K562 (cell line): ENCODE measurements around a stretch of chr6.

DNA sequence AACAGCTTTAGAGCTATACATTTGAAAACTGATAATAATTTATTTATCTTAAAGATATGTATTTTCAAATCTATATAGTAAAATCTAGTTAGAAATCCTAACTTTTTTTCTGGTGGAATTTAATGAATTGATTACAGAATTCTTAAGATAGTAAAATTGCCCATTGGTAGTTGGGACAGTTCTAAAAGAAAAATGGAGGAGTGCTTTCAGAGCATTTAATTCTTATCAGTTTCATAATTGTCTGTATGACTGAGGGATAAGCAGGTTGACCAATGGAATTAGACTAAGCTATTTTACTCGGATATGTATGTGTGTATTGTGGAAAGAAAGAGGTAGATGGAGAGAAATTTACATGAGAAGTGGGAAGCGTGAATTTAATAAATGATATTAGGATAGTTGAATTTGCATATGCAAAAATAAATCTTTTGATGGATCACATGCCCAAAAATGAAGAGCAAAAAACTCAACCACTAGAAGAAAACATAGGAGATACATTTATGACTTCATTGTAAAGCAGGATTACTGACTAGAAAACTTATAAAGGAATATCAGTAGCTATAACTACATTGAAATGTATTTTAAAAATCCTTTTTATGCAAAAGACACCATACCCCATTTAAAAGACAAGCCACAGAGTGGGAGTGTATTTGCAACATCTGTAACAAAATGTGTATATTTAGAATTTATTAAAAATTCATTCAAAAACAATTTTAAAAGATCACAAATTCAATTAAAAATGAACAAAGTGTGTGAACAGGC lies 100.0 kb downstream of the QKI start:
- RAMPAGE, long total RNA: no peak
- RRBS: no CpG with 5 or more reads among the region's 2 CpGs
PRO-cap:
- standard: no peak
- CoPRO, capped RNA only, 2 experiments: no peak in any of the 2 experiments
- CoPRO, capped and uncapped RNA, 2 experiments: no peak in any of the 2 experiments
- CoPRO, uncapped RNA only, 2 experiments: peak in 1 of 2 experiments; most common plus-strand start position 419 of the sequence (in 1)
CAGE:
- cytosol, long polyA plus RNA: no peak
- long polyA plus RNA: no peak
- nucleolus, long total RNA: no peak
- nucleus, long polyA plus RNA: no peak

DNA sequence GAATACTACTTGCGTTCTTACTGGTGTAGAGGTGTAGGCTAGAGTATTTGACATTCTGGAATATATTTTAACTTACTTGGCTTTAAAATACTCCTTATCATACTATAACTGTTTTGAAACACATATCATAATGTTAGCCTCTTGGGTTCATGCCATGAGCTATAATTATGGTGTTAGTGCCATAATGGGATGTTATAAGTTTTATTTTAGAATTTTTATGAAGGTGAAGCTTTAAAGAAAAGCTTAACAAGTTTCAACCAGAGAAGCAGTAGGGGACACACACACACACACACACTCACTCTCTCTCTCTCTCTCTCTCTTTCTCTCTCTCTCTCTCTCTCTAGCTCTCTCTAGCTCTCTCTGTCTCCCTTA lies 102.2 kb downstream of the QKI start:
- RAMPAGE, long total RNA: no peak
- RRBS: no CpG with 5 or more reads among the region's 1 CpG
PRO-cap:
- standard: no peak
- CoPRO, capped RNA only, 2 experiments: no peak in any of the 2 experiments
- CoPRO, capped and uncapped RNA, 2 experiments: no peak in any of the 2 experiments
- CoPRO, uncapped RNA only, 2 experiments: no peak in any of the 2 experiments
CAGE:
- cytosol, long polyA plus RNA: no peak
- long polyA plus RNA: no peak
- nucleolus, long total RNA: no peak
- nucleus, long polyA plus RNA: no peak

DNA sequence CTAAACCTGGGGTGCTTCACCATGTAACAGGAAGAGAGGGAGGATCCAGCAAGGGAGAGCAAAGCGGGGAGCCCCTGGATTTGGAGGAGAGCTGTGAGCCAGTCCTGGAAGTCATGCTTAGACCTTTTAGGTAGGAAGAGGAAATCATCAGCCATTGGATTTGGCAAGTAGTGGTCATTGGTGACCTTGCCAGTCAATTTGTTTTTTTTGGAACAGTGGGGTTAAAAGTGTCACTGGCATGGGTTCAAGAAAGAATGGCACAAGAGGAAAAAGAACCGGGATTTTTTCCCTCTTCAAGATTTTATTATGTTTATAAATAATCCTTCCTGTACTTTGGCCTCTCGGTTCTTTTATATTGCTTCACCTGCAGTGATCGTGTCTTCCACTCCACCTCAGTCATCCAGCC lies 124.6 kb downstream of the QKI start:
- RAMPAGE, long total RNA: no peak
- RRBS: no CpG with 5 or more reads among the region's 4 CpGs
PRO-cap:
- standard: no peak
- CoPRO, capped RNA only, 2 experiments: no peak in any of the 2 experiments
- CoPRO, capped and uncapped RNA, 2 experiments: no peak in any of the 2 experiments
- CoPRO, uncapped RNA only, 2 experiments: no peak in any of the 2 experiments
CAGE:
- cytosol, long polyA plus RNA: no peak
- long polyA plus RNA: no peak
- nucleolus, long total RNA: no peak
- nucleus, long polyA plus RNA: no peak

DNA sequence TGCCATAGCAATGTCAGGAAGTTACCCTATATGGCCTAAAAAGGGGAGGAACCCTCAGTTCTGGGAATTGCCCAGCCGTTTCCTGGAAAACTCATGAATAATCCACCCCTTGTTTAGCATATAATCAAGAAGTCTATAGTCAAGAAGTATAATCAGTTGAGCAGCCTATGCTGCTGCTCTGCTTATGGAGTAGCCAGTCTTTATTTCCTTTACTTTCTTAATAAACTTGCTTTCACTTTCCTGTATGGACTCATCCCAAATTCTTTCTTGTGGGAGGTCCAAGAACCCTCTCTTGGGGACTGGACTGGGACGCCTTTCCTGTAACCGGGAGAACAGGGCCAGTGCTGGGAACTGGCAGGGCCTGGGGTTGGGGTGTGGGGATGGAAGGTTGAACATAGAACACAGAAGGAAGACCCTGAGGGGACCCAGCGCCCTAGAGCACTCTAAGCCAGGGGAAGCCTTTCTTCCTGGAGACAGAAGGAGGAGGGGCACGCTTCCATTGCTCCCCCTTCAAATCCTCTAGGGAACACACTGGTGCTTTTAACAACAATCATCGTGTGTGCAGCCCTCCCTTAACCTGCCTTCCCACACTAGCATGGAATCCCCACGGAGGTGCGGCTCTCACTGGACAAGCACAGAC lies 526.8 kb downstream of the QKI start:
- RAMPAGE, long total RNA: no peak
- RRBS: no CpG with 5 or more reads among the region's 8 CpGs
PRO-cap:
- standard: no peak
- CoPRO, capped RNA only, 2 experiments: no peak in any of the 2 experiments
- CoPRO, capped and uncapped RNA, 2 experiments: no peak in any of the 2 experiments
- CoPRO, uncapped RNA only, 2 experiments: no peak in any of the 2 experiments
CAGE:
- cytosol, long polyA plus RNA: no peak
- long polyA plus RNA: no peak
- nucleolus, long total RNA: no peak
- nucleus, long polyA plus RNA: no peak

DNA sequence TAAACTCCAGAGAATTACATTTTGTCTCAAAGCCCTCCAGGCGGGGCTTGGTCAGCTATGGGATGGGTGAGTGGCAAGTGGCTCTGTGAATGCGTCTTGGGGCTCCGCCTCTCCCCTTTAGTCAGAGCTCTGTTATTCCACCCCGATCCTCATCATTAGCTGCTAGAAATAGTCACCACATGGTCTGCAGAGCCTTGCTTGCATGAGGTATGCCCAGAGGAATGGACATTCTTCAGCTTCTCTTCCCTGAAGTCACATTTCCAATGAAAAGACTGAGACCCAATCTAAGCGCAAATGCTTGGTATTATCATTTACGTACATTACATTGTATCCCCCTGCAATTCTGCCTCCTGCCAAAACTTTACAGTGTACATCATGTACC lies 540.7 kb downstream of the QKI start:
- RAMPAGE, long total RNA: no peak
- RRBS: no CpG with 5 or more reads among the region's 6 CpGs
PRO-cap:
- standard: no peak
- CoPRO, capped RNA only, 2 experiments: no peak in any of the 2 experiments
- CoPRO, capped and uncapped RNA, 2 experiments: no peak in any of the 2 experiments
- CoPRO, uncapped RNA only, 2 experiments: no peak in any of the 2 experiments
CAGE:
- cytosol, long polyA plus RNA: no peak
- long polyA plus RNA: no peak
- nucleolus, long total RNA: no peak
- nucleus, long polyA plus RNA: no peak

DNA sequence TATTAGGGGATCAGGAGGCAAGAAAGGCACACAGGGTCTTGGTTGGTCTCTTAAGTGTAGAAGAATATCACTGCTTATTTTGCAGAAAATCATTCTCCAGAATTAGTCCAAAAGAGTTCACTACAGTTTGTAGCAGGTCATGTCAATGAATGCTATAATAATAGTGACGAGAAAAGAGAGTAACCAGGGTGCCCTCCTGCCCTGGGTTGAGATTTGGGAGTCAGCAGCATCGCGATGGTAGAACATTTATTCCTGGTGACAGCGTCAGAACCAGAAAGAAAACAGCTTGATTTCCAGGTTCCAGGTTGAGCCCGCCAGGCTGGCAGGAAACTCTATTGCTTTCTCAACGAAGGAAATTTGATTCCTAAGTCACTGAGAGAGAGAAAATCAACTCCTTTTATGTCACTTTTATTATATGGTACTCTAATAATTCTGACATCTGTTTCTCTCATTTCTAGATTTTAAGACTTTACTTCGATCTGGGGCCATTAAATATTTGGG lies 550.3 kb downstream of the QKI start:
- RAMPAGE, long total RNA: no peak
- RRBS: no CpG with 5 or more reads among the region's 7 CpGs
PRO-cap:
- standard: no peak
- CoPRO, capped RNA only, 2 experiments: no peak in any of the 2 experiments
- CoPRO, capped and uncapped RNA, 2 experiments: no peak in any of the 2 experiments
- CoPRO, uncapped RNA only, 2 experiments: no peak in any of the 2 experiments
CAGE:
- cytosol, long polyA plus RNA: no peak
- long polyA plus RNA: no peak
- nucleolus, long total RNA: no peak
- nucleus, long polyA plus RNA: no peak

GRCh38 chr6:163965315-163965840 lies 550.9 kb downstream of the QKI start:
- RAMPAGE, long total RNA: no peak
- RRBS: no CpG with 5 or more reads among the region's 6 CpGs
PRO-cap:
- standard: no peak
- CoPRO, capped RNA only, 2 experiments: no peak in any of the 2 experiments
- CoPRO, capped and uncapped RNA, 2 experiments: no peak in any of the 2 experiments
- CoPRO, uncapped RNA only, 2 experiments: no peak in any of the 2 experiments
CAGE:
- cytosol, long polyA plus RNA: no peak
- long polyA plus RNA: no peak
- nucleolus, long total RNA: no peak
- nucleus, long polyA plus RNA: no peak

DNA sequence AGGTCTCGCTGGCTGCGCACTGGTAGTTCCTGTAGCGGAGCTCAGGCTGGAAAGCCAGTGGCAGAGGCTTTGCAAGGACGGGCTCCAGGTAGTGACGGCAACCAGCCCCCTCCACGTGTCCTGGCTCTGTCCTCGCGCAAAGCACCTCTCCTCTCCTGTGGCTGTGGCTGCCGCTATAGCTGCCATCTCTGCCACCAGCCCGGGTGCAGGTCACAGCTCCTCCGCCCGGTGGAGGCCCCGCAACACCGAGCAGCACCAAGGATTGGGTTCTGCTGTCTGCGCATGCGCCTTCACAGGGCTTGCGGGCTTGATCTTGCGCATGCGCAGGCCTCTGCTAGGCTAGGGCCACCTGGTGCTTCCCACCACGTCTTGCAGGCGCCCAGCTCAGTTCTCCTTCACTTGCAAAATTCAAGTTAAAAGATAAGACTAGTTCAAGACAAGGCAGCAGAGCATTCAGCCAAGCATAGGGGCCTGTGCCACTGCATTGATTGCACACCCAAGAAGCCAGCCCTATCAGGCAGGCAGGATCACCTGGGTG lies 625.5 kb downstream of the QKI start:
- RAMPAGE, long total RNA: no peak
- RRBS: no CpG with 5 or more reads among the region's 21 CpGs
PRO-cap:
- standard: unidirectional peak, minus-strand start at position 278 of the sequence
- CoPRO, capped RNA only, 2 experiments: no peak in any of the 2 experiments
- CoPRO, capped and uncapped RNA, 2 experiments: no peak in any of the 2 experiments
- CoPRO, uncapped RNA only, 2 experiments: no peak in any of the 2 experiments
CAGE:
- cytosol, long polyA plus RNA: no peak
- long polyA plus RNA: no peak
- nucleolus, long total RNA: no peak
- nucleus, long polyA plus RNA: no peak

- RAMPAGE, long total RNA: no peak
- RRBS: no CpG with 5 or more reads among the region's 7 CpGs
PRO-cap:
- standard: unidirectional peak, plus-strand start at chr6:164108292
- CoPRO, capped RNA only, 2 experiments: no peak in any of the 2 experiments
- CoPRO, capped and uncapped RNA, 2 experiments: no peak in any of the 2 experiments
- CoPRO, uncapped RNA only, 2 experiments: no peak in any of the 2 experiments
CAGE:
- cytosol, long polyA plus RNA: no peak
- long polyA plus RNA: no peak
- nucleolus, long total RNA: no peak
- nucleus, long polyA plus RNA: no peak
Measured at GRCh38 chr6:164108103-164108612, 693.6 kb downstream of the QKI start.

- RAMPAGE, long total RNA: no peak
- RRBS: no CpG with 5 or more reads among the region's 9 CpGs
PRO-cap:
- standard: no peak
- CoPRO, capped RNA only, 2 experiments: no peak in any of the 2 experiments
- CoPRO, capped and uncapped RNA, 2 experiments: no peak in any of the 2 experiments
- CoPRO, uncapped RNA only, 2 experiments: no peak in any of the 2 experiments
CAGE:
- cytosol, long polyA plus RNA: no peak
- long polyA plus RNA: no peak
- nucleolus, long total RNA: no peak
- nucleus, long polyA plus RNA: no peak
Measured at GRCh38 chr6:164109686-164110280, 695.3 kb downstream of the QKI start.

DNA sequence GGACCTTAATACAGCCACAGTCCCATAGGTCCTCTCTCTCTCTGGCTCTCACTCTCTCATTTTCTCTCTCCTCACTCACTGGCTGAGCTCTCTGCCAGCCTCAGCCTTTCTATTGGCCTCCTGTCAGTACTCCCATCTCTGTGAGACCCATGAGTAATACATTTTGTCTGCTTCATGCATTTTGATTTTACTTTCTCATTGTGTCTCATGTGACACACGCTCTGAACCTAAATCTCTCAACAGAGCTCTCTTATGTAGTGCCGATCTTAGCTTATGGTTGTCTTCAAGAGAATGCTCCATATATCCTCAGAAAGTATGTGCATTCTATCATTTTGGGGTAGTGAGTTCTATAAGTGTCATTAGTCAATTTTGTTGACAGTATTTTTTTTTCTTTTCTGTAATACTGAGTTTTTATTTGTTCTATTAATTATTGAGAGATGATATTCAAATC lies 907.4 kb downstream of the C6orf118 start:
- RAMPAGE, long total RNA: no peak
- RRBS: no CpG with 5 or more reads among the region's 2 CpGs
PRO-cap:
- standard: no peak
- CoPRO, capped RNA only, 2 experiments: no peak in any of the 2 experiments
- CoPRO, capped and uncapped RNA, 2 experiments: no peak in any of the 2 experiments
- CoPRO, uncapped RNA only, 2 experiments: no peak in any of the 2 experiments
CAGE:
- cytosol, long polyA plus RNA: no peak
- long polyA plus RNA: no peak
- nucleolus, long total RNA: no peak
- nucleus, long polyA plus RNA: no peak

DNA sequence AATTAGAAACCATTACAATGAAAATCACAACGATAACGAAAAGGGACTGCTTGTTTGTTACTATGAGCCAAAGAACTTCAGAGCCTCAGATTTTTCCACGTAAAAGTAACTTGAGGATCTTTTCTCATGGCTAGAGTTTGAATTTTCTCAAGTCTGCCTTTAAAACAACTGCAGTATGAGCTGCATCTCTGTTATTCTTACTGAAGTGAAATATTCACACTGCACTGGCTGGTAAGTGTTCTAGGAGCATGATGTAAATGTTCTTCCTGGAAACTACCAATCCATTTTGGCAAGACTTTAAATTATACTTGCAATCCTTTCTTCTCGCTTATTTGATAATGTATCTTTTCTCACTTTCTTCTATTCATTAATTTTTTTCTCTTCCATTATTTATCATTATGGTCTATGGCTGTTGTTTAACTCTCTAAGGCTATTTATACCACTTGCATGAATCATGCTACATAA lies 801.4 kb downstream of the C6orf118 start:
- RAMPAGE, long total RNA: no peak
- RRBS: no CpG with 5 or more reads among the region's 4 CpGs
PRO-cap:
- standard: no peak
- CoPRO, capped RNA only, 2 experiments: no peak in any of the 2 experiments
- CoPRO, capped and uncapped RNA, 2 experiments: no peak in any of the 2 experiments
- CoPRO, uncapped RNA only, 2 experiments: no peak in any of the 2 experiments
CAGE:
- cytosol, long polyA plus RNA: no peak
- long polyA plus RNA: no peak
- nucleolus, long total RNA: no peak
- nucleus, long polyA plus RNA: no peak

DNA sequence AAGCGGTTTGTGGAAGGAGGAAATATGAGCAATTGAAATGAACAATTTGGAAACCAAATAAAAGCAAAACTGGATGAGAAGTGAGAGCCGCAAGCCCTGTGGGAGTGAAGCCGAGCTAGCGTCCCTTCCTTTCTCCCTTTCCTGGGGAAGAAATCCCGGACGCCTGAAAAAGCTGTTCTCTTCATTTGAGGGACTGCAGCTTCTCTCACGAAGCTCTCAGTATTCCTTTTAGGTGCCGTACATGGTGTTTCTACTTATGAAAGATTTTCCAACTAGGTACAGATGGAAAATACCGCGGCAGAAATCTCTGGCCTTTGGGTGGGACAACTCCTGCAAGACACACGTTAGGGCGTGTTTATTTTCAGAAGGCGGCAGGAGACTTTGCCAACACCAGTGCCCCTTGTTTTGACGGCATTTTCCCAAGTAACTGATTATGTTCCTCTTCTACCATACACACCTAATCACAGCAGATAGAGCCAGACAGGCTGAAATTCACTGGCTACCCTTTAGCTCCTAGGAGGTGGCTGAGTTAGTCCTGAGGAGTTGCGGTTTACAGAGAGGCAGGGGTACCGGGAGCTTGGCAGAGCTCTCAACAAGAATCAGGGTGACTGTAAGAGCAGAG lies 183.7 kb upstream of the PDE10A start:
- RAMPAGE, long total RNA: no peak
- RRBS: no CpG with 5 or more reads among the region's 16 CpGs
PRO-cap:
- standard: no peak
- CoPRO, capped RNA only, 2 experiments: no peak in any of the 2 experiments
- CoPRO, capped and uncapped RNA, 2 experiments: no peak in any of the 2 experiments
- CoPRO, uncapped RNA only, 2 experiments: no peak in any of the 2 experiments
CAGE:
- cytosol, long polyA plus RNA: no peak
- long polyA plus RNA: no peak
- nucleolus, long total RNA: no peak
- nucleus, long polyA plus RNA: no peak

- RAMPAGE, long total RNA: no peak
- RRBS: no CpG with 5 or more reads among the region's 7 CpGs
PRO-cap:
- standard: no peak
- CoPRO, capped RNA only, 2 experiments: no peak in any of the 2 experiments
- CoPRO, capped and uncapped RNA, 2 experiments: no peak in any of the 2 experiments
- CoPRO, uncapped RNA only, 2 experiments: no peak in any of the 2 experiments
CAGE:
- cytosol, long polyA plus RNA: no peak
- long polyA plus RNA: no peak
- nucleolus, long total RNA: no peak
- nucleus, long polyA plus RNA: no peak
Measured at GRCh38 chr6:166305826-166306209, 2.4 kb downstream of the PRR18 start.

GRCh38 chr6:166307615-166308259 lies 455 bp downstream of the PRR18 start:
- RAMPAGE, long total RNA: no peak
- RRBS: 74% methylated on average over 29 of the region's 75 CpGs
PRO-cap:
- standard: no peak
- CoPRO, capped RNA only, 2 experiments: no peak in any of the 2 experiments
- CoPRO, capped and uncapped RNA, 2 experiments: no peak in any of the 2 experiments
- CoPRO, uncapped RNA only, 2 experiments: no peak in any of the 2 experiments
CAGE:
- cytosol, long polyA plus RNA: no peak
- long polyA plus RNA: no peak
- nucleolus, long total RNA: no peak
- nucleus, long polyA plus RNA: no peak

GRCh38 chr6:166387814-166388488 lies 5.2 kb upstream of the MPC1 start:
- RAMPAGE, long total RNA: no peak
- RRBS: no CpG with 5 or more reads among the region's 4 CpGs
PRO-cap:
- standard: no peak
- CoPRO, capped RNA only, 2 experiments: no peak in any of the 2 experiments
- CoPRO, capped and uncapped RNA, 2 experiments: no peak in any of the 2 experiments
- CoPRO, uncapped RNA only, 2 experiments: no peak in any of the 2 experiments
CAGE:
- cytosol, long polyA plus RNA: no peak
- long polyA plus RNA: no peak
- nucleolus, long total RNA: no peak
- nucleus, long polyA plus RNA: no peak

DNA sequence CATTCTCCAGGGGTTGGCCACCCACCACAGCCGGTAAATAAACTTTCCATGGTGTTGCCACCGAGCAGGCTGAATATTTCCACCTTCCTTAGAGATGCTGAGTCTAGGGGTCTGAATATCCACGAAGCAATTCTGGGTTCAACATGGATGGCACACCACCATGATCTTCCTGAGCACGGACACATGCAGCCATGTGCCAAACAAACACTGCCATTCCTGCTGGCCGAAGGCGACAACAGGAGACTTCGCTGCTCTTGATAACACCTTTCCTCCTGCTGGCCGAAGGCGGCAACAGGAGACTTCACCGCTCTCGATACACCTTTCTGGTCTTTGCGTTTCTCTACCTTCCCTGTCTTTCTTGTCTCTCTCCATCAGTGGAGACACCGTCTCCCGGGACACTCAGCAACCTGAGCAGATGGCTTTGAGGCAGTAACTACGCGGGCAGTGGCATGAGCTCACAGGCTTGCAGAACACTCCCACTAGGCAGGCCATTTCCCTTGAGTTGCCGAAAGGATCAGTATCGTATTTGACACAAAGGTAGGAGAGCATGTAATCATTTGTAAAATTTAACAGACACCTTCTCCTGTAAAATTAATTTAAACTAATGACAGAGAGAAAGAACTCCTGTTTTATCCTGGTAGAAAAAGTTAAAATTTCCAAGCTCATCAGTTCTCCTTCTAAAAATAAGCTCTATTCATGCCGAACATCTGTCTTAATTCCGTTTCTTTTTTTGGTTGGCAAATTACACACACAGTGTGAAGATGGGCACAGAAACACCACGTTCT lies 55.0 kb upstream of the MPC1 start:
- RAMPAGE, long total RNA: no peak
- RRBS: no CpG with 5 or more reads among the region's 21 CpGs
PRO-cap:
- standard: no peak
- CoPRO, capped RNA only, 2 experiments: no peak in any of the 2 experiments
- CoPRO, capped and uncapped RNA, 2 experiments: no peak in any of the 2 experiments
- CoPRO, uncapped RNA only, 2 experiments: no peak in any of the 2 experiments
CAGE:
- cytosol, long polyA plus RNA: no peak
- long polyA plus RNA: no peak
- nucleolus, long total RNA: no peak
- nucleus, long polyA plus RNA: no peak

DNA sequence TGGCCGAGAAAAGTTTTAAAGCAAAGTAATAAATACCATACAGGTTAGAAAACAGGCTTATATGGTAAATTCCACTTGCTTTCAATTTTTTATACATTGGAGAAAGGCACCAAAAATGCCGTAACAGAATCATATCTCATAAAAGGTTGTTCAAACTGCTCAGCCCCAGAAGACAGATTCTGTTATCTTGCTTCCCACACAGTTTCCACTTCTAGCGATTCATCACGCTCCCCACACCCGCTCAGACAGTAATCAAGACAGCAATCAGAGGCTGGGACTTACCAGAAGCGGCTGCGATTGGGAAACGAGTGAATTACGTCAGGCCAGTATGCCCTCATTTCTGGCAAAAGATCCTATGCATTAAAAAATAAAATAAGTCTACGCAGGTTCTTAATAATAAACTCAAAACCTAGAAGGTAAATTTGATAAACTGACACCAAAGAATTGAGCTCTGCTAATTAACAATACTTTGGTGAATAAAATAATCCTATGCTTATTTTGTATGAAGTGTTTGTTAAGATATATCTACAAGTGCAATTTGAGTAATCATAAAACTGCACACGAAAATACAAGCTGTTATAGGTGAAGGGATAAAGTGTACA lies 13.5 kb downstream of the RNASET2 start:
- RAMPAGE, long total RNA: no peak
- RRBS: no CpG with 5 or more reads among the region's 11 CpGs
PRO-cap:
- standard: no peak
- CoPRO, capped RNA only, 2 experiments: no peak in any of the 2 experiments
- CoPRO, capped and uncapped RNA, 2 experiments: no peak in any of the 2 experiments
- CoPRO, uncapped RNA only, 2 experiments: no peak in any of the 2 experiments
CAGE:
- cytosol, long polyA plus RNA: no peak
- long polyA plus RNA: no peak
- nucleolus, long total RNA: no peak
- nucleus, long polyA plus RNA: no peak

- RAMPAGE, long total RNA: no peak
- RRBS: no CpG with 5 or more reads among the region's 48 CpGs
PRO-cap:
- standard: no peak
- CoPRO, capped RNA only, 2 experiments: no peak in any of the 2 experiments
- CoPRO, capped and uncapped RNA, 2 experiments: no peak in any of the 2 experiments
- CoPRO, uncapped RNA only, 2 experiments: no peak in any of the 2 experiments
CAGE:
- cytosol, long polyA plus RNA: no peak
- long polyA plus RNA: no peak
- nucleolus, long total RNA: no peak
- nucleus, long polyA plus RNA: no peak
Measured at GRCh38 chr6:166954964-166955671, 1.2 kb downstream of the RNASET2 start.